HGPS cell (cell line): ENCODE measurements around a stretch of chr16.

DNA sequence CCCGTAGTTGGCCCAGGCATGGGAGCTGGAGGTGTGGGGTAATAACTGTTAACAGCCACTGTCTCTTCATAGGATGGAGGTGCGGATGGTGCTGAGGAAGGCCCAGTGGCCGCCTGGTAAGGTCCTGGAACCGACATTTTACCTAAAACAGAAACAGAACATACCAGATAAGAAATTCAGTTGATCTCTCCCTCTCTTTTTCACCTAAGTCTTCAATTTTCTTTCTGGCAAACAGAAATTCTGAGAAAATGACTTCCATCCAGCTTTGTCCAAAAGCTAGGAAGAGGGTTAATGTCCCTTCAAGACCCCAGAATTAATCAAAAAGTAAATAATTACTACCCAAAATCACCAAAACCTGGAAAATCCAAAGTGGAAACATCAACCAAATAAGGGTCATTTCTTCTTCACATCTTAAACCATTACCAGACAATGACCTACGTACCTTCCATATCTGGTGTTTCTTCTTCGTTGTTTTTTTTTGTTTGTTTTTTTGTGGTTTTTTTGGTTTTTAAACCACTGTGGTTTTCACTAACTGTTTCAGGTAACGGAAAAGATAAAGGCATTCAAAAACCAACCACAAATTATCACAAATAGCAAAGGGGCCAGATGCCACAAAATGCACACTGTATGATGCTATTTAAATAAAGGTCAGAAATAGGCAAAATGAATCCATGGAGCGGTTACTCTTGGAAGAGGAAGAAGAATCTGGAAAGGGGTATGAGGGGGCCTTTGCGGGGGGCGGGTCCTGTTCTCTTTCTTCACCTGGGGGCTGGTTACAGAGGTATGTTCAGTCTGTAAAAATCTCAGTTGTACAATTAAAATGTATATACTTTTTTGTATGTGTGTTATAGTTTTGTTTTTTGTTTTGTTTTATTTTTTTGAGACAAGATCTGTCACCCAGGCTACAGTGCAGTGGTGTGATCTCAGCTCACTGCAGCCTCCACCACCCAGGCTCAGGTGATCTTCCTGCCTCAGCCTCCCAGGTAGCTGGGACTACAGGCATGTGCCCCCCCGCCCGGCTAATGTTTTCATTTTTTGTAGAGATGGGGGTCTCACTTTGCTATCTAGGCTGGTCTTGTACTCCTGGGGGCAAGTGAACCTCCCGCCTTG, 29.8 kb downstream of the LITAF start:
- RRBS, result no CpG with 5 or more reads among the region's 13 CpGs

DNA sequence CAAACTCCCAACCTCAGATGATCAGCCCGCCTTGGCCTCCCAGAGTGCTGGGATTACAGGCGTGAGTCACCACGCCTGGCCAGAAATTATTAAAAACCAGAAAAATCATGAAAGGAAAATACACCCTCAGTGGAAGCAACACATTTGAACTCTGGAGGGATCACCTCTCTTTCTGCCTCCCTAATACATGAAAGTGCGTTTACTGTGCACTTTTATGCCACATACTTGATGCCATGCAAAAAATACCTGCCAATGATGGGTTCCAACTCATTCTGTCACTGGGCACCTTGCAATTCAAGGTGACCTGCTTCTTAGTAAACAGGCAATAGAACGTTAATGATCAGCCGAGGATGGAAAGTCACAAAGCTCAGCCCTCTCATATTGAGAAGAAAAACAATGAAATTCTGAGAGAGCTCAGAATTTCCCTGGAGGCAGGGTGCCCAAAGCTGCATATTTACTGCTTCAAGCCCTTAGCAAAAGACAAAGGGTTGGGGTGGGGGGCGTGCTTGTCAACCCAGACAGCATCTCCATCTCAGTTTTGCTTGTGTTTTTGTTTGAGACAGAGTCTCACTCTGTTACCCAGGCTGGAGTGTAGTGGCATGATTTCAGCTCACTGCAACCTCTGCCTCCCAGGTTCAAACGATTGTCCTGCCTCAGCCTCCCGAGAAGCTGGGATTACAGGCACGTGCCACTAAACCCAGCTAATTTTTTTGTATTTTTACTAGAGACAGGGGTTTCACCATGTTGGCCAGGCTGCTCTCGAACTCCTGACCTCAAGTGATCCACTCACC, 23.2 kb downstream of the LITAF start:
- RRBS, result no CpG with 5 or more reads among the region's 11 CpGs

DNA sequence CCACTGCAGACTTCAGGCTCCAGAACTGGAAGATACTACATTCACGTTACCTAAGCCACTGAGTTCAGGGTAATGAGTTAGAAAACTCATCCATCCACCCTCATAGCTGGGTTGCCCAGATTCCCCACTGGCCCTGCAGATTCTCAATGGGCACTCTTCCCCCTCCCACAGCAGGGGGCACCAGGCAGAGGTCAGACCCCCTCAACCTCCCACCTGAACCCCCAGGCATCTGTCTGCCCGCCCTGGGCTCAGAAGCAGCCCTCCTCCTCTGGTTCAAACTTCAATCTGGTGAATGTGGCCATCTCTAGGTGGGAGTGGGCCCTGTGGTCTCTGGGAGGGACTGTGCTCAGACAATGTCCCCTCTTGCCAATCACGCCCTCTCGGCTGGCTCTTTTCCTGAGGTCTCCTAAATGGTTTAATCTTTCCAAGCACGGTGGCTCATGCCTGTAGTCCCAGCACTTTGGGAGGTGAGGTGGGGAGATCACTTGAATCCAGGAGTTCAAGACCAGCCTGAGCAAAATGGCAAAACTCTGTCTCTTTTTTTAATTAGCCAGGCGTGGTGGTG, 15.2 kb downstream of the LITAF start:
- RRBS, result no CpG with 5 or more reads among the region's 6 CpGs

DNA sequence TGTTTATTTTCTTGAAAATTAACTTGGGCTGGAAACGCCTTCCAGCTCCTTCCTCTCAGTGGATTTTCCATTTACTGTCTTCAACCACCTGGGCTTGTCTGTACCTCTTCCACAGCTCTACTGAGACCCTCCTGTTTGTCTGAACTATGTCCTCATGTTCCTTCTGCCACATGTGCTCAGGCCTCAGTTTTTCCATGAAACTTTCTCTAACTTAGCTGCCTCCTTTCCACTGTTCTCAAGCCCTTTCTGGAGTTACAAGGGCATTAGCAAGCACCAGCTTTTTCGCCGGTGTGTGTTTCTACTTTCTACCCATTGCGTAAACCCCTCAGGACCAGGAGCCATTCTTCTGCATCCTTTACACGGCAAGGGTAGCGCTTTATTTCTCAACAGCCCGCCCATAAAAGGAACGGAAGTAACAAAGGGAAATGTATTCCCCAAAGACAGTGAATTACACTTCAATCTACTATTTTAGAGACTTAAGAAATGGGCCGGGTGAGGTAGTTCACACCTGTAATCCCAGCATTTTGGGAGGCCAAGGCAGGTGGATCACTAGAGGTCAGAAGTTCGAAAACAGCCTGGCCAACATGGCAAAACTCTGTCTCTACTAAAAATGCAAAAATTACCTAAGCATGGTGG, 2.2 kb downstream of the LITAF start:
- RRBS, result no CpG with 5 or more reads among the region's 10 CpGs

GRCh38 chr16:11596681-11597649, 10.2 kb upstream of the LITAF start:
- RRBS, result no CpG with 5 or more reads among the region's 9 CpGs

DNA sequence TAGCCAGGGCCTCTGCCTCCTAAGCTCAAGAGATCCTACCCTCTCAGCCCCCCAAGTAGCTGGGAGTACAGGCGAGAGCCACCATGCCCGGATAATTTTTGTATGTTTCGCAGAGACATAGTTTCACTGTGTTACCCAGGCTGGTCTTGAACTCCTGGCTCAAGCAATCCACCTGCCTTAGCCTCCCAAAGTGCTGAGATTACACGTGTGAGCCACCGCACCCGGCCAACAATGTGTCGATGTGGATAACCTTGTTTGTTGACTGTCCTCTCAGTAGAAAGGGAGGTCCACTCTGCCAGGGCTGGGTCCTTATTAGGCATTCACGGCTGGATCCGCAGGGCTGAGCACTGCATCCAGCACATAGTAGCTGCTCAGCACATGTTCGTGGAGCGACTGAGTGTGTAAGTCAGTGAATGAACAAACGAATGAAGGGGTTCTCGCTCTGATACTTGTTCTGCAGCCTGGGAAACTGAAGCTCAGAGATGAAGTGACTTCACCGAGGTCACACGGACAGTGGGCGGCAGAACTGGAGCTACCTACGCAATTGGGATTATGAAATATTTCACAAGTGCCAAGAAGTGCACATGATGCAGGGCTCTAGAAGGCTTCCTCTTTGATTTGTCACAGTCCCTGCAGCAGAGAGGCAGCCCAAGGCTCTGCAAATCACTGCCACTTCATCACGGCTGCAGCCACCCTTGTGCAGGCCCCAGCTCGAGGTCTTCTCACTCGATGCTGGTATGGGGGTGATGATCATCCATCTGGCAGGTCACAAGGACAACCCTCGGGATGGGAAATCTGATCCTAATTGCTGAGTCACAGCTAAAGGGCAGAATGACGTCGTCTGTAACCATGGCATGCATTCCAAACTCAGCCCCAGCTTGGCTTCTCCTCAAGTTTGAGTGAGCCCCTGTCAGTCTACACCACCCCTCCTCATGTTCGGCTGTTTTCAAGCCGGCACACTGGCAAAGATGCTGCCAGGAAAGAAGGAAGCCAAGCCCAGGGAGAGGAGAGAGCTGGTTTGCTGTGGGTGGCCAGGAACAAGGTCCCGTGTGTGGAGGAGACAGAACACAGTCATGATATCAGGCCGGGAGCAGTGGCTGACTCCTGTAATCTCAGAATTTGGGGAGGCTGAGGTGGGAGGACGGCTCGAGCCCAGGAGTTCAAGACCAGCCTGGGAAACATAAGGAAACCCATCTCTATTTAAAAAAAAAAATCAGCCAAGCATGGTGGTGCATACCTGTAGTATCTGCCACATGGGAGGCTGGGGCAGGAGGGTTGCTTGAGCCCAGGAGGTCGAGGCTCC, 28.0 kb upstream of the SNN start:
- RRBS, result no CpG with 5 or more reads among the region's 30 CpGs

DNA sequence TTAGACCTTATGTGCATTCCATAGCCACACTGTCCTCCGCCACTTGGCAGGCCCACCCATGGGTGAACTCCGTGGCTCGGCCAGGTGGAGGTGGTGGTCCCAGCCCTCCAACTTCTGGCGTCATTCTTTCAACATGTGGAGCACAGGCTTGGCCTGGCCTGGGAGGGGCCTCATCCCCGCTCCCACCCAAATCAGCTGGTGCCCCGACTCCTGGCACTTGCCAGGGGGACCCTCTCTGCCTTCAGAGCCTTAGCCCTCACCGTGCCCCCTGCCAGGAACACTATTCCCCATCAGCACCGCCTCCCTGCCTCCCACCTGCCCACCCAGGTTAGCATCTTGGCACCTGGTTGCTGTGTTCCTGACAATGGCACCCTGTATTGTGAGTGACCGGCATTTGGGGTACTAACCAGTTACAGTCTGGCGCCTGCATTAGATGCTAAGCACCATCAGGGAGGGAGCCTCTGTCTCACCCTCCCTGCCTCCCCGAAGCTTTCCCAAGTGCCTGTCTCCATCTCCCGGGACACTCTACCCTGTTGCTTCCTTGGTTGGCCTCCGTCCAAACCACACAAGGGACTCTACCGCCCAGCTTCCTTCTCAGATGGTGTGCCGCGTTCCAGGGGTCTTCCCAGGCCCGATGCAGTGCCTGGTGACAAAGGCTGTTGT, 6.4 kb downstream of the SNN start:
- RRBS, result no CpG with 5 or more reads among the region's 17 CpGs

GRCh38 chr16:11682385-11683489, 14.5 kb downstream of the SNN start:
- RRBS, result no CpG with 5 or more reads among the region's 24 CpGs

DNA sequence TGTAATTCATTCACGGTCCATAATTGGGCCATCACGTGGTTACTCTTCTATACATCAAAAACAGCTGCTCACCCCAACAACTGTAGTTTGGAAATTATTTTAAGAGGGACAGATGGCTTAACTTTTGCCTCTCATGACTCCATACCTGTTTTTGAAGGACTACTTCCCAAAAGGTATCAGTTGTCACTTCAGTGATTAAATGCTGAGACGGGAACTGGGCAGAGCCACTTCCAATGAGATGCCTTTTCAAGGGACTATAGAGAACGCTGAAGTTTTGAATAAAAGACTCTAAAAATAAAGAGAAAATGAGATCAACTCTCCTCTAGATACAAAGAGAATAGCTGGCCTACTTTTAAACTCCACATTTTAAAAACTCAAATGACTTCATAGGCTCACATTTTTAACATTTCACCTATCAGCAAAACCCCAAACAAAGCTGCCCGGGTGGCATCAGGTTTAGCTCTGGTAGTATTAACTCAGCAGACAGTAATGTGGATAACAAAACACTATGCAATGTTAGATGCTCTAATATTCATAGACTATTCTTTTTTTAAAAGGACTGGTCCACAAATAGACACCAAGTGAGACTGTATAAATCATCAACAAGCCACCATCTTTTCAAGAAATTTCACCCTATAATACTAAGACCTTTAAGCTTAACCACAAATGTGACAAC, 20.0 kb downstream of the SNN start:
- RRBS, result no CpG with 5 or more reads among the region's 5 CpGs

DNA sequence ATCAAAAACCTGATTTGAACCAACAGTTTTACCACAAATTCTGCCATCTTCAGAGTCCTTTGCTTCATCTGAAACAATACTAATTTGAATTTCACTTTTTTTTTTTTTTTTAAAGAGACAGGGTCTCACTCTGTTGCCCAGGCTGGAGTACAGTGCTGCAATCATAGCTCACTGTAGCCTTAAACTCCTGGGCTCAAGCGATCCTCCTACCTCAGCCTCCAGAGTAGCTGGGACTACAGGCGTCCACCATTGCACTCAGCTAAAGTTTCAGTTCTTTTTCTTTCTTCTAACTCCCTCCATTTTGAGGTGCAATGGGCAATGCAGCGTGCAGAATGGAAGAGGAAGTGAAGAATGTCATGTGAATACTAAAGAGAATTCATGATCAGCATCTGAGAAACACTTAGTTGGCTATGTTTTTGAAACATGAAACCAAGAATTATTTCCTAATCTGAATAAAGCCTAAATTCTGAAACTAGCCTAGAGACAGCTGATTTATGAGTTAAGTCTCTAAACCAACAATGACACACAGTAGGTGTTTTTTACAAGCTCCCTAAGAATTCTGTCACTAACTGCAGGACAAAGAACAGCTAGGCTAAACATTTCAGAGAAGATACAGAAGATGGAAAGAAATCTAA, 20.9 kb downstream of the SNN start:
- RRBS, result no CpG with 5 or more reads among the region's 3 CpGs

DNA sequence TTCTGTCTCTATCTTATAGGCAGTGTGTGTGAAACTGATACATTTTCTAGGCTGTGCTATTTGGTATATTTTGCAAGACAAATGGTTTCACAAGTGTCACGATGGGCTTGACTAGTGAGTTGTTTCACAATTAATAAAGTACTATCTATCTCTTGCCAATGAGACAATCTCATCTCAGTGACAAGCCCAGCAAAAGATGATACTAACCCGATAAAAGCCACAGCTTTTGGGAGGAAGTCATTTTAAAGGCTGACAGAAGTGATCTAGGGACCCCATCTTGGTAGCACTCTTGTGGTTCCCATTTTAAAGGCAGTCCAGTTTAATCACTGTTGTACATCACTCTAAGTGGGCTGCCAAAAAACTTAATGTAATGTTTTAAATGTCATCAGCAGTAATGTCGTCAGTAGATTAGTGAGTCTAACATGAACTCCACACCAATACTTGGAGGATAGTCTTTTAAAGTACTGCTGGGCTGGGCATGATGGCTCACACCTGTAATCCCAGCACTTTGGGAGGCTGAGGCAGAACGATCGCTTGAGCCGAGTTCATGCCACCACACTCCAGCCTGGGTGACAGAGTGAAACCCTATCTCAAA, 14.4 kb downstream of the TXNDC11 start:
- RRBS, result no CpG with 5 or more reads among the region's 6 CpGs

- RRBS, result no CpG with 5 or more reads among the region's 2 CpGs
These were observed 25.6 kb upstream of the TXNDC11 start for GRCh38 chr16:11768192-11768638.

- RRBS, result no CpG with 5 or more reads among the region's 3 CpGs
These were observed 23.0 kb downstream of the ZC3H7A start for GRCh38 chr16:11773971-11774565.

DNA sequence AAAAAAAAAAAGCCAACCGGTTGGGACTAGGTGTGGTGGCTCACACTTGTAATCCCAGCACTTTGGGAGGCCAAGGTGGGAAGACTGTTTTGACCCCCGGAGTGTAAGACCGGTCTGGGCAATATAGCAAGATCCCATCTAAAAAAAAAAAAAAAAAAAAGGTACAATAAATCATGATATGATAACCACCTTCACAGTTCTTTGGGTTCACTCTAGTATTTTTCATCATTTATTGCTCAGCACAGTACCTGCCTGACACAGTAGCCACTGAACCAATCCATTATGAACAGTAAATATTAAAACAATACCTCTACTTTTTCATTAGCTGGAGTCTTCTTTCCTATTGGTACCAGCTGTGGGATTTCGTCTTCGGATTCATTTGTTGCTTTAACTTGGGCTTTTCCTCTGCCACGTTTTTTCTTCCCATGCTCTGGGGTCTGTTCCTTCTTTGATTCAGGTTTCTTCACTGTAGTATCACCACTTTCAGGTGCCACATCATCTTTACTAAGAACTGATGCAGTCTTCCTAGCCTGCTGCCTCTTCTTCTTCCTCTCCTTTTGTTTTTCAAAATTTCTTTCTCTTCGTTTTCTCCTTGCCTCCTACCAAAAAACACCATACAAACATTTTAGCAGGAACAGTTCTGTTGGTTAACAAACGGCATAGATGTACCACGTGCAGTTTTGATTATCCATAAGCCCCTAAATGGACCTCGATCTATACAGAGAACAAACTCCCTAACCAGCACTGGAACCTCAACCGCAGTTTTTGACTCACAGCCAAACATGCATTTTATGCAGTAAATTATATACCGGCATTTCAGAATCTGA, 11.7 kb downstream of the RSL1D1 start:
- RRBS, result 100% methylated on average over 2 of the region's 12 CpGs

- RRBS, result no CpG with 5 or more reads among the region's 5 CpGs
These were observed 19.3 kb upstream of the RSL1D1 start for GRCh38 chr16:11870384-11871296.

- RRBS, result no CpG with 5 or more reads among the region's 6 CpGs
These were observed 24.9 kb downstream of the GSPT1 start for GRCh38 chr16:11890779-11891300.

DNA sequence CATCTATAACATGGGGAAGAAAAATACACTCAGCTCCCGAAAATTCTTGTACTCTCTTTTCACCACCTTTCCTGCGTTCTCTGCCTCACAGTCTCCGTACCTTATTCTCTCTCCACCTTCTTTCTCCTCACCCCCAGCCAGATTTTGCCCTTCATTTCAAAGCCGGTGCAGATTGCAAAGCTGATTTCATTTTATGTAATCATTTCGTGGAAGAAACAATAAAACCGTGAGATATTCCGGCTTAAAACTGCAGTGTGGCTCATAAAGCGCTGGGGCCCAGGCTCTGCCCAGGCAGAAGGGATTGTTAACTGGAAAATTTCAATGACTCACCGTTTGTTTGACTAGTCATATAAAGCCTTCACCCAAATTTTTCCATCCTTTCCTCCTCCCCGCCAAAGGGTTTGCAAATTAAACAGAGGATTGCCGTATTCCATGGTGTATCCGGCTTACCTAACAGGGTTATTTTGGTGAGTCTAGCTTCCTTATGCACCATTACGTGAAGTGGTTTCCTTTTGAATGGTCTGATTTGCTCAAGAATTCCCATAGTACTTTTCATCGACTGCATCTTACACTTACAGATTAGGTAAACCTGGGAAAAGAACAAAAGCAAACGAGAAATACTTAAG, 756 bp upstream of the GSPT1 start:
- RRBS, result 34% methylated on average over 3 of the region's 15 CpGs

DNA sequence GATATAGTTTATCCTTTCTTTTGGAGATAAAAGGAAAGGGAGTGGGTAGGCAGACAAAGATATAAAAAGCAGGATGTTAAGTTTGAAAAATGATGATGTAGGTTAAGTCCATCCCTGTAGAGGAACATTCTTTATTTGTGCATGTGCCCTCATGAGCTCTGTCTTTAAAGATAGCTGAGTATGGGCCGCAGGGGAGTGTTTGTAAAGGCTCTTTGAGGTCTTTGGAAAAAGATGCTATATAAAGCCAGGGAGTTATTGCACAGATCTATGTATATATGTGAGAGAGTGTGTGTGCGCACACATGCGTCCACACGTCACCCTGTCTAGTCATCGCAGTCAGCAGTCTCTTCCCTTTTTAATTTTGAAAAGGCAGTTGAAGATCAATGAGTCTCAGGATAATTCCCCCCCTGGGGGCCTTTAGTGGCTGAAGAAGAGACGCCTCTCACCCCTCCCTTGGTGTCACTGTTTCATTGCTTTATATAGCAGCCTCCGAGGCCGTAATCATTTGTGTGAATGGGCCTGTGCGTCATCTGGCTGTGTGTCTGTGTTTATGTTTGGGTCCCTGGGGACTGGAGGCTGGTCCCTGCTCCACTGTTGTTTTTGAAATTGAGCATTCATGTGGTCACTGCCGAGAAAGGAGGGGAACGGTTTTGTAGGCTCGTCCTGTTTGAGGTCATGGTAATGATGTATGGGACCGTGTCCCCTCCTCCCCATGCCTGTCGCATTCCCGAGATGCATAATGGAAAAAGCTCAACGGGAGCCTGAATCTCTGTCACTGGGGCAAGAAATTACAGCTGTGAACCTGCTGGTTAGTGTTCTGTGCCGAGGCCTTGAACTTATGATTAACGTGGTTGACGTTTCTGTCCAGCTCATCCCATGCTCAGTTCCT, 143.8 kb downstream of the SNX29 start:
- RRBS, result no CpG with 5 or more reads among the region's 19 CpGs

- RRBS, result no CpG with 5 or more reads among the region's 5 CpGs
These were observed 190.6 kb downstream of the SNX29 start for GRCh38 chr16:12167058-12167602.

DNA sequence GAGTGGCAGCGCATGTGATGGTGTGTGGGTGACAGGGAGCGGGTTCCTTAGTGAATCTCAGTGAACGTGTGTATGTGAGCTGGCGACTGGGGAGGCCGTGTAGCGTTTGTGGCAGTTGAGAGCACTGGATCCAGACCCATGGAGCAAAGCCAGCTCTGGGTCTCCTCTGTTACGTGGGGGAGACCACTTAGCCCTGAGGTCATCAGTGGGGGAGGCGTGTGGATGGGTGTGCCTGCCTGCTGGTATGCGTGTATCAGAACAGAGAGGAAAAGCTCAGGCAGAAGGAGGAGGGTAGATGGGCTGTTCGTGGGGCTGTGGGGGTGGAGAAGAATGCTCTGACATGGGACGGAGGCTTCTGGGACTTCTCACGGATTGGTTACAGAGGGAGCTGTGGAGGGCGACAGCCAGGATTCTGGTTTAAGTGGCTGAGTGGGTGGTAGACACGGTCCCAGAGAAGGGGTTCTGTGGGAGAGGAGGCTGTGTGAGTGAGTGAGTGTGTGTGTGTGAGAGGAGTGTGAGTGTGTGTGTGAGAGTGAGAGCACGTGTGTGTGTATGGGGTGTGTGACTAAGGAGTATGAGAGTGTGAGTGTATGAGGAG, 193.8 kb downstream of the SNX29 start:
- RRBS, result no CpG with 5 or more reads among the region's 15 CpGs